ENCODE data around the gene CSNK1E.

- PRO-cap: no peak
- RAMPAGE, long total RNA: no peak
Observed at GRCh38 chr22:37610557-37611768, 2.3 kb downstream of the GGA1 start.

DNA sequence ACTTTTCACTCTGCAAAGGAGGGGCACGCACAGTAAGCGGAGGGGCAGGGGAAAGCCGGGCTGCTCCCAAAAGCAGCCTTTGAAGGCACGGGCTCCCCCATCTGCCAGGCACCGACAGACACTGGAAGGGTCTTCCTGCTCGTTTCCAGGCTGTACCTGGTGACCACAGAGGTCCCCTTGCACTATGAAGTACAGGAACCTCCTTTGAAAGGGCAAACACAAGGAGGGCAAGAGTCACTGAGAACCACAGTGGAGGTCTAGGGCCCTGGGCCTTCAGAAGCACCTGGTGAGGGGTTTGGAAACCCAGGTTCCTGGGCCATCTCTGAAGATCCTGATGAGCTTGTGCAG, 14.1 kb downstream of the GGA1 start:
- PRO-cap: no peak
- RAMPAGE, long total RNA: no peak

- PRO-cap: no peak
- RAMPAGE, long total RNA: no peak
Observed at GRCh38 chr22:37655609-37656210, 2.8 kb upstream of the PDXP start.

- PRO-cap: no peak
- RAMPAGE, long total RNA: no peak
Observed at GRCh38 chr22:37824626-37825569, 1.7 kb downstream of the GALR3 start.

DNA sequence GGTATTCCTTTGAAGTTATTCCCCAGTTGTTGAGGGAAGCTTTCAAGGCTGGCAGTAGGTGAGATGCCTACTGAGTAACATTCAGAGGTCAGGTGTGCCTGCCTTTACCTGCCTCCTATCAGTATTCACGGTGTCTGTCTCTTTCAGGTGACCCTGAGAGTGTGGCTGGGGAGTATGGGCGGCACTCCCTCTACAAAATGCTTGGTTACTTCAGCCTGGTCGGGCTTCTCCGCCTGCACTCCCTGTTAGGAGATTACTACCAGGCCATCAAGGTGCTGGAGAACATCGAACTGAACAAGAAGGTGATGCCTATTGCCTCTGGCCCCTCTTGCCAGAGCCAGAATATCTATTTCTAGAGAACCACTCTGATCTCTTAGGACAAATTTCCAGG, 25.0 kb downstream of the EIF3L start:
- PRO-cap: no peak
- RAMPAGE, long total RNA: no peak

DNA sequence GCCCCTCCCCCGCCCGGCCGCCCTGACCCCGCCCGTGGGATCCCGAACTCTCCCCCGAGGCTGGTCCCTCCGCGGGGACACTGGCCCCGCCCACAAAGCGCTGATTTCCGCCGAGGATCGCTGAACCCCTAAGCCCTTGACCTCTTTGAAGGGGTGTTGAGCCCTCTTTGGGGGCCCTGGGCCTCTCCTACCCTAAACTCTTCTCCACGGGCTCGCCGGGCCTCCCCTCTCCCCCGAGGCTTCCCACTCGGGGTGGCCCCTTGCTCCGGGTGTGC, 585 bp downstream of the MICALL1 start:
- PRO-cap: no peak
- RAMPAGE, long total RNA: no peak

- PRO-cap: no peak
- RAMPAGE, long total RNA: no peak
Observed at GRCh38 chr22:37907086-37907831, 1.2 kb downstream of the MICALL1 start.

DNA sequence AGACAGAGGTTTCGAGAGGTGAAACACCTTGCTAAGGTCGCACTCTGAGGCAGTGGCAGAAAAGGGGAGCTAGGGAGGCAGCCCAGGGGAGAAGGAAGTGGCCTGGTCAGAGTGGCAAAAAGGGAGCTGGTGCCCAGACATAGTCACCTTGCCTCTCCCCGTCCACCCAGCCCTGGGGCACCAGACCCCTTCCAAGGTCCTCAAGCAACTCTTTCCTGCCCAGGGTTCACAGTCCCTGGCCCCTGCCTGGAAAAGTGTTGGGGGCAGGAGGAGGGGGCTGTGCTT, 4.3 kb downstream of the MICALL1 start:
- PRO-cap: no peak
- RAMPAGE, long total RNA: no peak

GRCh38 chr22:37982879-37983771, 1.2 kb downstream of the SOX10 start:
- PRO-cap: no peak
- RAMPAGE, long total RNA: no peak

GRCh38 chr22:38135246-38135640, 24.8 kb upstream of the BAIAP2L2 start:
- PRO-cap: no peak
- RAMPAGE, long total RNA: no peak

GRCh38 chr22:38202986-38203935, 1.5 kb downstream of the MAFF start:
- PRO-cap: no peak
- RAMPAGE, long total RNA: no peak

- PRO-cap: no peak
- RAMPAGE, long total RNA: no peak
Observed at GRCh38 chr22:38258706-38259406, 14.0 kb downstream of the TMEM184B start.

DNA sequence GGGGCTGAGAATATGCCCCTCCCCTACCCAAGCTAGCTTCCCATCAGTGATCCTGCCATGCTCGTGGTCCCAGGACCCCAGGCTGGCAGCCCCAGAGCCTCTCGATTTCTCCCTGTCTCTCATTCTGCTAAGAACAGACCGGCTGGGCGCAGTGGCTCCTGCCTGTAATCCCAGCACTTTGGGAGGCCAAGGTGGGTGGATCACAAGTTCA, 13.7 kb upstream of the TMEM184B start:
- PRO-cap: no peak
- RAMPAGE, long total RNA: no peak

DNA sequence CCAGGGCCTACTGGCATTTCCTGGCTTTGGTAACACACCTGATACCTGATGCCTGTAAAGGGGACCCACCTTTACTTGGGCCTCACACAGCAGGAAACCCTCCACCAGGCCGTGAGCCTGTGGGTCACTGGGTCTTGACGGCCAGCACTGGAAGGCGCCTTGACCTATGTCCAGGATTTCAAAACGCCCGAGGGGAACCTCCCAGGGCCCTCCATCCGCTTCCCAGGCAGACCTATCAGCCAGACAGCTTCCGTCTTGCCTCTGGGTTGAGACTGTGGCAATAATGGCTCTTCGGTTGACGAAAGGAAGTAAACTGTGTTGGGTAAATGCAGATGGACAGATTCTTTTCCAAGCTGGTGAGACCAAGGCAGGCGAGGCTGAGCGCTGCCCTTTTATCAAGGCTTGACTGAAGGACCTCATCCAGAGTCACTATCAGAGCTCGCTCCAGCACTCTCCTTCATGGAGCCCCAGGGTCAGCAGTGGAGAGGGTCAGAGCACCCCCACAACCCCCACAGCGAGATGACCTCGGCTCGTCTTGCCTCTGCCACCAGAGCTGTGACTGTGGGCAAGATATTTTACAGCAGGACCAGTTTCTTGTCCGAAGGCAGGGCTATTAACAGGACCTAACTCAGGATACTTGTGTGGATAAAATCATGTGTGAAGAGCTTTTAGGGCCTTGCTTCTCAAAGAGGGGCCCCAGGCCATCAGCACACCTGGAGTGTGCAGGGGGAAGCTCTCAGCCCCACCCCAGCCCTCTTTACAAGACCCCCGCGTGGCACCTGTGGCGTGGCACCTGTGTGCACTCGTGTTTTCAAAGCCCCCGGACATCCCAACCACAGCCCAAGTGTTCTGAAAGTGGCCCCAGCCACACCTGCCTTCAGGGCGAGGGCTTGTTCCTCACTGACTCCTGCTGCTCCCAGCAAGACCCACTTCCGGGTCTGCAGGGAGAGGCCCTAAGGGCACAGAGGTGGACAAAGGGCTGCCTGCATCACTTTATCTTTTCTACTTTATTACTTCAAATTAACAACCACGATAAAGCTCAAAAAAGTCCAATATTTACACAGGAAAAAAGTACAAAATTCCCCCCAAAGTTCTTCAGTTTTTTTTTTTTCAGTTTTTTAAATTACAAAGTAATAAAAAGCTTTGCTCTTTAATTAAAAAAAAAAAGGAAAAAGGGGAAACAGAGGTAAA, 17.3 kb upstream of the TMEM184B start:
- PRO-cap: no peak
- RAMPAGE, long total RNA: no peak

GRCh38 chr22:38296105-38296877, 20.9 kb downstream of the CSNK1E start:
- PRO-cap: no peak
- RAMPAGE, long total RNA: no peak

- PRO-cap: no peak
- RAMPAGE, long total RNA: no peak
Observed at GRCh38 chr22:38298598-38299089, 18.6 kb downstream of the CSNK1E start.

GRCh38 chr22:38299090-38299449, 18.2 kb downstream of the CSNK1E start:
- PRO-cap: no peak
- RAMPAGE, long total RNA: no peak

GRCh38 chr22:38316645-38317652, at the start of gene CSNK1E:
TSS of gene CSNK1E (minus strand) at chr22:38317433.
- PRO-cap: no peak
- RAMPAGE, long total RNA: no peak

GRCh38 chr22:38373970-38374326, 56.7 kb upstream of the CSNK1E start:
- PRO-cap: no peak
- RAMPAGE, long total RNA: no peak

DNA sequence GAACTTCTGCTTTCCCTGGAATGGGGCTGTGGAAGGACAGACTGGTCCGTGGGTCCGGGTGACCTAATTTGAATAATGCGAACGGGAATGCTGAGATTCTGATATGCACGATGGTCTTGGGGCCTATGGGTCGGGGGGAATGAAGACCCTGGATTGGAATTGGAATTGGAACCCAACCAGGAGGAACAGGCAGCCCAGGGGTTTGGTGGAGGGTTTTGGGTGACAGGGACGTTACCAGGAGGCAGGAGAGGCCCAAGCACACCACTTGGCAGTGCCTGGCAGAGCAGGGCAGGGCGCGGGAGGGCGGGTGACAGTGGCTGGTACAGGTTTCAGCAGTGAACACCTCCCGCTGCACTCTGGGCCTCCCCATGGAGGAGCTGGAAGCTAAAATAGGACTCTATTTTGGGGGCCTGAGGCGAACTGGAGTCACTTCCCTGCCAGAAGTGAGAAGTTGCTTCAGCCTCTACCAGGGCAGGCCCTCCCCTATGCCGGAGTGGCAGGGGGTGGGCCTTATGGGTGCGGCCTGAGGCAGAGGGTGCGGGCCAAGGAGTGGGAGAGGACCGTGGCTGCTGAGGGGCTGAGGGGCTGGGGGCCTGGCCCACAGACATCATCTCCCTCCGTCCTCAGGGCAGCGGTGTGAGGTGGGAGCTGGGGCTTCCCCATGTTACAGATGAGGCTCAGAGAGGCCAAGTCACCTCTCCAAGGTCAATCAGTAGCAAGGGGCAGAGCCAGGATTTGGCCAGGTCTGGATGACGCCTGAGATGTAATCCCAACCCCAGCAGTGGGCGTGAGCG, 39.5 kb downstream of the KCNJ4 start:
- PRO-cap: no peak
- RAMPAGE, long total RNA: no peak